Paraaortic lymph node (tissue), 1 donor: ENCODE measurements around a stretch of chr18.

DNA sequence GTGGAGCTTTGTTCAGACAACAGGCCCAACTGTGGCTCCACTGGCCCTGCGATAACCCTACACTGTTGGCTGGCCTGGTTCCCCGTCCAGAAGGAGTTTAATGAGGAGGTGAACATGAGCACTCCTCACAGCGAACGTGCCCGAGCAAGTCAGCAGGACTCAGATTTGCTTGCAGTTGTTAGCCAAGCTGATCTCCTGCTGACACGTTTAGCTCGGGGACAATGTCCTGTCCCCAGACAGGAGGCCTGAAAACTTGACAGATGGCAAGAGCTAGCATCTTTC, 20.1 kb upstream of the MTCL1 start:
- PRO-cap = no peak

DNA sequence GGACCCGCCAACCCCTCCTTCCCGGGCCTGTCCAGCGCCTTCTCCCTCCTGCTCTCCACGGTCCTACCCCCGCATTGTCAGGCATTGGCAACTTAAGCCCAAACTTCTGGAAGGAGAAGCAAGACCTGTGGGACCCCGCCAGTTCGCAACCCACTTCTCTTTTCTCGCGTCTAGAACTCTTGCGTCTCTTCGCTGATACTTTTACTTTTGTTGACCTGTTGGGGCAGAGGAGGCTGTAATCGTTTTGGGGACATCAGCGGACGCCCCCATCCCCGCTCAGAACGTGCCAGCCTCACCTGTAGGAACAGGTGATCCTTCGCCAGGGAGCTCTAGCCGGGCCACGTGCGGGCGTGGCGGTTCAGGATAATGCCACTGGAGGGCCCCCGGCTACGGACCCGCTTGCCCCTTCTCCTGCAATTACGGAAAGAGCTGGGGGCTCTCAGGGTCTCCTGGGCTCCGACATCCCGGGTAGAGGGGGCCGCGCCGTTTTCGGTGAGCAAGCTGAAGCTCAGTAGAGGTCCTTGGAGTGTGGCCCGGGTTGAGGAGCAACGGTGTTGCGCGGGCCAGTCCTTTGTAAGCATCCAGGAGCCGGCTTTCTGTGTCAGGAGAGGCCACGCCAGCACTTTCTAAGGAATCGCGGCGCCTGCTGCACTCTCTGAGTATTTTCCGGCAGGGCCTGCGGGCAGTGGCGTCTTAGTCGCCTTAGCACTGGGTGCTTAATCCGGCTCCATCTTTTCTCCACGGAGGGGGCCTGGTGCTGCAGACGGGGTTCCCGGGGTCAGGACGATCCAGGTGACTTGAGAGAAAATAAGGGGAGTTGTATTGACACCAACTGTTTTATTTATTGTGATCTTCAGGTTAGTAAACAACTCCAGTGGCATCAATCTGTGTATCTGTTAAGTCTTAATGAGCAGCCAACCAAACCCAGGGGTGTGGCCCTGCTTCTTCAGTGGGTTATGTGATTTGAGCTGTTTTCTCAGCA, 1.7 kb downstream of the MTCL1 start:
- PRO-cap = no peak

DNA sequence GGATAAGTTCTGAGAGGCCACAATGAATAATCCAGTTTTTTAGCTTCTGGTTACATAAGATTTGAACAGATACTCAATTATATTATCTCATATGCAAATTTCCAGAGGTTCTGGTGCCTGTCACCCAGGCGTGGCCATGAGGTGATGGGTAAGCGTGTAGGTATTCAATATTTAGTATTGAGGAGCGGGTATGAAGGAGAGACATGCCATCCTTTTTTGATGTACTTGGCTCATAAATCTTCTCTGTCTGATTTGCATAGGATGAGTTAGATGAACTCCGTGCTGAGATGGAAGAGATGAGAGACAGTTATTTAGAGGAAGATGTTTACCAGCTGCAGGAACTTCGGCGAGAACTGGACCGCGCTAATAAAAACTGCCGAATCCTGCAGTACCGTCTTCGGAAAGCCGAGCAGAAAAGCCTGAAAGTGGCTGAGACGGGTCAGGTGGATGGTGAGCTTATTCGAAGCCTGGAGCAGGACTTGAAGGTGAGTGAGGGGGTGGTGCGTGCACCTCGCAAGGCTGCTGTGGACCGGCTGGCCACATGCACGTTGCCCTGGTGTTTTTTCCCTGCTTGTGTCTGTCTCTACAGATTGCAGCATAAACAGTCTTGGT, 12.9 kb downstream of the MTCL1 start:
- PRO-cap = no peak

- PRO-cap = no peak
Observed at GRCh38 chr18:8949063-8949676, 153.3 kb upstream of the NDUFV2 start.

- PRO-cap = no peak
Observed at GRCh38 chr18:9066664-9067558, 35.6 kb upstream of the NDUFV2 start.

DNA sequence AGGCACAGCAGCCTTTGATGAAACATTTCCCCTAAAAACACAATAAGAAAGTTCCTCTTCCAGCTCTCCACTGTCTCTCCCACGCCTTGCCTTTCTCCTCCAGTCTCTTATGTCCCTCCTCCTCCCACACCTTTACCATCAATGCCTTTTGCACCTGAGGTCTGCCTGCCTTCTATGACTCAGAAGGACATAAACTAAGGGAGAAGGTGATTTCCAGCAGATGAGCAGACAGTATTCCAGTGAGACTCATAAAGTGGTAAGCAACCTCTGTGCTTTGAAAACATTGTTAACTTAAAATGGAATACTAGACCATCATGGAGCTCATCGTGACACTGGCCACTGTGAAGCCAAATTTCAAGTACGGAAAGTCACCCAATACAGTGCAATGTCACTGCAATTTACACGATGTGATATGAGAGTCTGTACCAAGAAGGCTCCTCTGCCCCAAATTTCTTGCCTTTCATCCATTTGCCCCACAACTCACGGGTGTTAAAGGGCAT, 34.1 kb upstream of the NDUFV2 start:
- PRO-cap = no peak

- PRO-cap = unidirectional peak, plus-strand start at chr18:9073885
Observed at GRCh38 chr18:9073398-9074265, 28.9 kb upstream of the NDUFV2 start.

DNA sequence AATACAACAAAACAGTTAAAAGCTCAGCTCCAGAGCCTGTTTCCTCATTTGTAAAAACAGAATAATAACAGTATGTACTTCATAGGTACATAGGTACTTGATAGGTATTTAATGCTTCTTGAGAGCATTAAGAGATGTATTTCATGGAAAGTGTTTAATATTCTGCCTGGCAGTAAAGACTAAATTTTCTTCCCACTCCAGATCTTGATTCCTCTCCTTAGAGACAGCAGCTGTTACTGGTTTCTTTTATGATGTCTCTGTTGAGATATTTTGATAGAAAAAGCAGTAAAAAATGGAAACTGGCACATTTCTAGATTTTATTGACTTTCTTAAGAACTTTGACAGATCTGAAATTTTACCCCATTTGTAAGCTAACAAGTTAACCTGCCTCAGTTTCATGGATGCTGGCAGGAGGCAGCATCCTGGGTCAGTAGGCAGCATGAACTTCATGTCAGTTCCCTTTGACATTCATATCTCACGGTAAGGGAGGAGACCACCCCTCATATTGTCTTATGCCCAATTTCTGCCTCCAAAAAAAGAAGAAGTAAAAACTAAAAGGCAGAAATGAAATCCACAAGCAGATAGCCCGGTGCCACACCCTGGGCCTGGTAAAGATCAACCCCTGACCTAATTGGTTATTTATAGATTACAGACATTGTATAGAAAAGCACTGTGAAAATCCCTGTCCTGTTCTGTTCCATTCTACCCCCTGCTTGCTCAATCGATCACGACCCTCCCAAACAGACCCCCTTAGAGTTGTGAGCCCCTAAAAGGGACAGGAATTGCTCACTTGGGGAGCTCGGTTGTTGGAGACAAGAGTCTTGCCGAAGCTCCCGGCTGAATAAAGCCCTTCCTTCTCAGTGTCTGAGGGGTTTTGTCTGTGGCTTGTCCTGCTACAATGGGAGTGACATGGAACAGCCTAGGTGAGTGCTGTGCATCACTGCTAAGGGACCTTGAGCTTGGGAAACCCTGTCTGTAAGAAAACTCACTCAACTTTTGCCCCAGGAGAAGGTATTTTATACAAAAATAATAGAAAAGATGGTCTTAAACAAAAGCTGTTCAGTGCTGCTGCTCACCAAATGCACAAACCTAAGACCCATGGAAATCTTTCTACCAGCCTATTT, 10.9 kb downstream of the NDUFV2 start:
- PRO-cap = no peak

DNA sequence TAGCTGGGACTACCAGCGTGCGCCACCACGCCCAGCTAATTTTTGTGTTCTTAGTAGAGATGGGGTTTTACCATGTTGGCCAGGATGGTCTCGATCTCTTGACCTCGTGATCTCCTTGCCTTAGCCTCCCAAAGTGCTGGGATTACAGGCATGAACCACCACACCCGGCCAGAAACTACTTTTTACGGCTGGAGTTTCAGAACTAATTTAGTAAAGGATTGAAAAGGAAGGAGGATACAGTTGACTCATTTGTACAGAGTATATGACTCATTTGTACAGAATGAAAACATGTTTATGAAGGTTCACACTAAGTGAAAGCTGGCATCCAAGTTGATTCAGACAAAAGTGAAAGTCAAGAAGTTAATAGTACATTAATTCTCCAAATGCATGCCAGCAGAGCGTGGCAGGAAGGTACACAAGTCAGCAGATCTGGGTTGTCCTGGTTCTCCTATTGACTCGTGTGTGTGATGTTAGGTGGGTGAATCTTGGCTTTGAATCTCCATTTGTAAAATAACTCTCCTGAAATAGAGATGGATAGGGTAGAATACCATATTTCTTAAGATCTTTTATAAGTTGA, 14.8 kb downstream of the NDUFV2 start:
- PRO-cap = bidirectional peak, plus-strand start at position 396 of the sequence, minus-strand start at position 347 of the sequence

- PRO-cap = no peak
Observed at GRCh38 chr18:9191078-9191375, 54.4 kb downstream of the ANKRD12 start.

DNA sequence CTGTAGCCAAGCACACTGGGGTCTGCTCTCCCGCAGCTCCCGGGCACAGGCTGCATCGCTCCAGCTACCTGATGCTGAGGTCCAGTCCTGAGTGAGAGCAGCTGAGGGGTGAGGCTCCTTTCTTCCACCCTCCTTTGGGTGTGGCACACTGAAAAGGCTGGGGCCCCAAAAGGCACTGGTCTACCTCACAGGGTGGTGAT, 33.8 kb downstream of the PPP4R1 start:
- PRO-cap = no peak

DNA sequence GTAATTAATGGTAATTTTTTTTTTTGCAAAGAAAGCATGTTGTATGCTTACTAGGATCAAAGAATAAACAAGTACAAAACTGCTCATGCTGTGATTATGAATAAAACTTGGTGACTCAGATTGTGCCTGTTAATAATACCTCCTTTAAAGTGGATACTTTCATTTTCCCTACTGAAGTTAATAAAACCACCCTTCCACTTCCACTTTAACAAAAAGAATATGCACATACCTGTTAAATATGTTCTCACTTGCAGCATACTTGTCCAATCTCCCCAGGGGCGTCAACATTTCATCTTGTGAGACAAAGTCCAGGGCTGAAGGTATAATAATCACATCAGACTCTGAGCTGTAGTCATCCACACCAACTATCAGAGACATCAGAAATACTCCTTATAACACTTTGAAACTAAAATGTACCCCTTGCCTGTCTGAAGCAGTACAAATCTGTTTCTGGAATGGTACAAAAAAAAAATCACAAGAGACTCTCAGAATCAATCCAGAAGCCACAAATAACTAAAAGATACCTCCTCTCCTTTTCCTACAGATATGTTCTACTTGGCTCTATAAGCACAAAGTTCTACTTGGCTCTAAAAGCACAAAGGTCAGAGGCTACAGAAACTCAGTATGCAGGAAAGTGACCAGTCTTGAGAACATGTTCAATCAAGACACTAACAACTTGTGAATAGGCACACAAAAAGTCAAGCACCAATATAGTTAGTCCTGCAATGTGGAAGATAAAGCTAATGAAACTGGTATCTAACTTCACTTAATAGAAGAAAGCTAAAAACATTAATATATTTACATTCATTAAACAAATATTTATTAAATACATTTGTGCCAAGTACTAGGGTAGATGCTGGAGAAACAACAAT, 19.3 kb downstream of the PPP4R1 start:
- PRO-cap = no peak

DNA sequence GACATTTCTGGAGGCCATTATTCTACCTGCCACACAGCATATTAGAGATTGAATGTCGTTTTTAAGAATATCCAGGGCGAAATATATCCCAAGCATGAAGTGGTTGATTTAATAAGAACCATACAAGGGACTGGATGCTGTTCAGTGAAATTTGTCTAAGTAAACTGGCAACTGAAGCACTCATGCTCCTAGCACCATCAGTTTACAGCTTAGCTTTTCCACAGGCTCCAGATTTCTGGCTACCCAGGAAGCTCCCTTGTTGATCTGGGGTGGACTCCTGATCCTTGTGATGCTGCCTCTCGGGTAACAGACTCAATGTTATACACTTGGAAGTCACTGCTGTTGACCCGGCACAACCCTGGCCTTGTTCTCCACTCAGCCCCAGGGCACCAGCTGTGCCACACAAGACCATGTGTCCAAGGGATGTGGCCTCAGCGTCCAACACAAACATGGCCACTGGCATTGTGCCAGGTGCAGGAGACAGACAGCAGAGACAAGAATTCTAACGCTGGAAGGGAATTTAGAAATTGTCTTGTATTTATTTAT, 38.9 kb upstream of the PPP4R1 start:
- PRO-cap = no peak

GRCh38 chr18:9683514-9683713, 24.7 kb upstream of the RAB31 start:
- PRO-cap = no peak

DNA sequence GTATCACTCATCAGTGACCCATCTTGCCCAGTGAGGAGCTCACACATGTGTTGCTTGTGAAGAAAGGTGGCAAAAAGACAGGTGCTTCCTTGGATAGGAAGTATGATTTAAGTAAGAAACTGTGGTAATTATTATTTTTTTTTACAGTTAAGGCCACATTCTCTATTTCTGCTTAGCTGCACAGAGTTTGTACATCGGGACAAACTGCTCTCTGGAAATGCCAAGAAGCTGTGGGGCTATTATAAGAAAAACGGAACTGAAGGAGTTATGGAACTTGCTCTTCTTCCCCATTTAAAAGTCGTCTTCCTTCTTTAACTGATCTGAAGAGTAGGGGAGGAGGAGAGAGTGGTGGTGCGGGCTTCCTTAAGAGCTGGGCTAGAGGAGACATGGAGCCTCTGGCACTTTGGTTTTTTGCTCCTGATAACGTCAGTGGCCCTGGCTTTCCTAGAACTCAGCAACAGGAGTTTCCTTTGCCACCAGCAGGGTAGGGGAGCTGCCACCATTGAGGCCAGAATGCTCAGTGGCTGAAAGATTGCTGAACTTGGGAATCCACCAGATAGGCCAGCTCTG, 54.4 kb downstream of the RAB31 start:
- PRO-cap = no peak

DNA sequence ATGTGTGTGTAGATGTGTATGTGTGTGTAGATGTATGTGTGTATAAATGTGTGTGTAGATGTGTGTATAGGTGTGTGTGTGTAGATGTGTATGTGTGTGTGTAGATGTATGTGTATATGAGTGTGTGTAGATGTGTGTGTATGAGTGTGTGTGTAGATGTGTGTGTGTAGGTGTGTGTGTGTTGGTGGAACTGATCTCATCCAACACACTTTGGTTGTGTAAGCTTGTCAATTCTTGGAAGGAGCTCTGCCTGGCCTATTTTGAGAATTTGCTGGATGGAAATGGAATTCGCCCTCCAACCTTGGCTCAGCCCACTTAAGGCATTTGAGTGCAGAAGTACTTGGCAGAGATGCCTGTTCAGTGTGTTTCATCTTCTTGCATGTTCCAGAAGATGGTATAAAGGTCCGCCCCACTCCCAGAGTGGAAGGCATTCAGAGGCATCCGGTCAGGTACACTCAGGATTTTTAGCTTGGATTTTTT, 61.4 kb upstream of the TXNDC2 start:
- PRO-cap = unidirectional peak, plus-strand start at position 425 of the sequence

DNA sequence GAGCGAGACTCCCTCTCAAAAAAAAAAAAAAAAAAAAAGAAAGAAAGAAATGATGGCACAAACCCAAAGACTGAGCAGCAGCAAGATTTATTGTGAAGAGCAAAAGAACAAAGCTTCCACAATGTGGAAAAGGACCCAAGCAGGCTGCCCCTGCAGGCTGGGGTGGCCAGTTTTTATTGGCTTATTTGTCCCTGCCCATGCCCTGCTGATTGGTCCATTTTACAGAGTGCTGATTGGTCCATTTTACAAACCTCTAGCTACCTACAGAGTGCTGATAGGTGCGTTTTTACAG, 1.6 kb upstream of the VAPA start:
- PRO-cap = no peak

- PRO-cap = no peak
Observed at GRCh38 chr18:9915676-9916709, 2.2 kb downstream of the VAPA start.

DNA sequence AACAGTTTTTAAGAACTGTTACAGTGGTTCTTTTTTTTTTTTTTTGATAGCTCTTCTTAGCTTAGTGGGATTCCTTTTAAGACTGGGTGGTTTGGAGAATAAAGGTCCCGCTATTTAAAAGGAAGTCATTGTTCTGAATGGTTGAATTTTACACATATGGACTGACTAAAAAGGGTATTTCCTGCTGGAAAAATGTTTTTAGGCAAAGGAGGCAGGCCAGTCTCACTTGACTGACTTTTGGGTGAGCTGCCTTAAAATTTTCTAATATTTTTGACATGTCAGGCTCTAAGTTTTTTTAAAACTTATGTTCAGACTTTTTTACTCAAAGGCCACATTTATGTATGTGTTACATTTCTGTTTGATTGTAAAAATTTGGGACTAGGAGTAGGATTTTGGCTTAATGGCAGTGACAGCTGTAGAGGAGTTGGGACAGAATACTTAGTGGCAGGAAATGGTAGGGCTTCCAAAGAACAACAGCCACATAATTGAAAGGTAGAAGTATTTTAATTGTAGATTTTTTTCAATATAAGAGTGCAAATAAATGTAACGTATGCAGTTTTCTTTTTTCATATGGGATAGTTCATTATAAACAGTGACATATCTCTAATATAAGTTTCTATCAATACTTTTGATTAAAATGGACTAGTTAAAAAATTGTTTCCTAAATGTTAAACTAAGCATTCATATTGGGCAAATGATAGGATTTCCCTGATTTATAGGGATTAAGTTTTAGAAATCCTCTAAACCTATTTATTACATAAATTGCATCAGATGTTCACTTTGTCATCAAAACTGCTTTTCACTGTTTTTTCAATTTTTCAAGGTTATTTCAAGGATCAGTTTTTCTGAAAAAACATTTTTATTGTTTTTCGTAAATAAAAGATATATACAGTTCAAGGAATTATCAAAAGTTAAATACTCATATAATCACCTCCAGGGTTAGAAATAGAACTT, 13.9 kb downstream of the VAPA start:
- PRO-cap = no peak

DNA sequence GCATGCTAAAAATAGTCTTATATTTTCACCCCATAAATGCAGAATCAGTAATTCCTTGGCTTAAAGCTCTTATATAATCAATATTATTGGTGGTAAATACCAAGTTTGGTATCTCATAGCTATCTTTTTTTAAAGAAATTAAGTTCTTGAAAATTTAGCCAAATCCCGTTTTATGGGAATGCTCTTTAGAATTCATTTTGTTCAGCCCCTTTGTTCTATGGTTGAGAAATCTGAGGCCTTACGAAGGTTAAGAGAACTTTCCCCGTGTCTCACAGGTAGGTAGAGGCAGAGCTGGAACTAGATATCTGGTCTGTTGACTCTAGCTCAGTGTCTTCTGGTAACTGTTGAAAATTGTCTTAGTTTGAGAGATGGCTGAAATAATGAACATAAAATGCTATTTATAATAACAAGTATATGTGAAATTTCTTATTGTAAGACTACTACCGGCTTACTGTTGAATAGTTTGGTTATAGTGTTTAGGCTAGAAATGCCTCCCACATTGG, 42.2 kb downstream of the VAPA start:
- PRO-cap = no peak